Ureter (tissue), 1 donor: ENCODE measurements around a stretch of chr16.

GRCh38 chr16:3157065-3158095 lies 22.6 kb downstream of the ZNF213 start:
- PRO-cap: unidirectional peak, minus-strand start at chr16:3157483

- PRO-cap: no peak
These were observed 1.1 kb upstream of the ZNF263 start for GRCh38 chr16:3282148-3282696.

DNA sequence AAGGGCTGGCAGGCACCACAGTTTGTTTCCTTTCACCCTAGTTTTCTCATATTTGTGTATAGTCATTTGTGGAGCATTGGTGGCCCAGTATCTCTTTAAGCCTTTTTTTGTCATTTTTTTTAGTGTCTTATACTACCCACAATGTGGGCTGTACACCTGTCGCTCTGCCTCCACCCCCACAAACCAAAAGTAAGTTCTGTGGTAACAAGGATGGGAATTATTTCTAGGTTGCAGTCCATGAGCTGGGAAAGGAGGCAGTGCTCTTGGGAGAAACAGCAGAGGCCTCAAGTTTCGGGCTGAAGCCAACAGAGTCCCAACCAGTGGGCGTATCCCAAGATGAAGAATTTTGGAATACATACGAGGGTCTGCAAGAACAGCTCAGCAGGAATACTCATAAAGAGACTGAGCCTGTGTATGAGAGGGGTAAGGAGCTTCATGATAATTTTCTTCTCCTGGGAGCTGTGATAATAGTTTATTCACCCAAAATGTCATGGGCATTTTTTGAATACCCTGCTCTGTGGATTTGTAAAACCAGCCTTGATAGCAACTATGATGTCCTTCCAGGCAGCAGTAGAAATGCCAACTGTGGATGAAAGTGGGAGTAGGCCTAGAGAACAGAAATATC lies 6.3 kb downstream of the ZNF75A start:
- PRO-cap: no peak

- PRO-cap: no peak
These were observed 1.1 kb upstream of the C16orf90 start for GRCh38 chr16:3496297-3496955.

GRCh38 chr16:3536338-3536741 lies 35.5 kb downstream of the CLUAP1 start:
- PRO-cap: no peak

DNA sequence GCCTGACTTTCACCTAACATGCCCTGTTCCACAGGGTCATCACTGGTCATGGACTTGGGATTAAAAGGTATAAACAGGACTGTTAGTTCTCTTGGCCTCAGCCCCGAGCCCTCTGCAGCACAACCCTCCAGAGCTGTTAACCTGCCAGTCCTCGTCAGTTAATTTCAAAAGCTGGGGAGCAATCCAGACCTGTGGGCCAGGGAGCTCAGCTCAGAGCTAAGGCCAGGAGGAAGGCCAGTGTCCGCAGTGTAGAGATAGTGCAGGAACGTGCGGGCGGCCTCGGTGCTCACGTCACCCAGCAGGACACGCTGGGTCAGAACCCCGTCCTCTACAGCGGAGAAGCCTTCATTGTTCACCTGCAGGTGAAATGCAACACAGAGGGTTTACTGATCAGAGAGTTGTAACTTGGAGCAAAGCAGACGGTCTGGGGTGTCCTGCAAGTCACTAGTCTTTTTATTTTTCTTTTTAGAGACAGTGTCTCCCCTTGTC lies 15.4 kb upstream of the NLRC3 start:
- PRO-cap: no peak

DNA sequence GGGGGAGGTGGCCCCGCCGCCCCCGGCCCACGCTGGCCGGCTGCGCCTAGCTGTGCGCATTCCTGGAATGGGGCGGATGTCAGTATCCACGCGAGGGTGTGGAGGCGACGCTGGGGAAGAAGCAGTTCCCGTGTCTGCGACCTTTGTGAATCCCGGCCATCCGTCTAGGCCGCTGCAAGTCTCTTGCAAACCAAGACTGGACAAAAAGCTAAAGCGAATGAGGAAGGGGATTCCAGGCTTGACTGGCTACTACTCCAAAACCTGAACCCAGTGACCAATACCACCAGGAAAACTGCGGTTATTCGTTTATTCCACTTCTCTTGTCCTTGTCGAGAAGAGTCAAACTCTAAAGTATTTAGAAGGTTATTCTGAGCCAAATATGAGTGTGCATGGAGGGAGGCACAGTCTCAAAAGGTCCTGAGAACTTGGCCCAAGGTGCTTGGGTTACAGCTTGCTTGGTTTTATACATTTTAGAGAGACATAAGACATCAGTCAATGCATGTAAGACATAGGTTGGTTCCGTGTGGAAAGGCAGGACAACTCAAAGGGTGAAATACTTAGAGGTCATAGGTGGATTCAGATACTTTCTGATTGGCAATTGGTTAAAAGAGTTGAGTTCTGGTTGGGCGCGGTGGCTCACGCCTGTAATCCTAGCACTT lies 568 bp upstream of the TRAP1 start:
- PRO-cap: no peak

DNA sequence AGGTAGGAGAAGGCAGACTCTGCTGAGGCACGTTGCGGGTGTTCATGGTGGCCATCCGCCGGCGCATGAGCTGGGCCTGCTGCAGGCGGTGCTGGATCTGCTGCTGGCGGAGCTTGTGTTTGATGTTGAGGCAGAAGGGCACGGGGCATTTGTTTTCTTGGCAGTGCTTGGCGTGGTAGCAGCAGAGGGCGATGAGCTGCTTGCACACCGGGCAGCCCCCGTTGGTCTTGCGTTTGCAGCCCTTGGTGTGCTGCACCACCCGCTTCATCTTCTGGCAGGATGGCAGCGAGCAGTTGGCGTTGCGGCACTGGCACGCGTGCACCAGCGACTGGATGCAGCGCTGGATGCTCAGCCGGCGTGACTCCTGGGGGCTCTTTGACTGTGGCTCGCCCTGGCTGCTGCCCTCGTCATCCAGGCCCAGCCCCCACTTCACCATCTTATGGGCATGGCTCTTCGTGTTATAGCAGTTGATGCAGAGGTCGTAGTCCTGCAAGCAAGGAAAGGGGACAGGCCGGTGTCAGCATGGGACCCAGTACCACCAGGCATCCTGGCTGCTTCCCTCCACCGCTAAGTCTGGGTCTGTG lies 12.2 kb upstream of the TRAP1 start:
- PRO-cap: no peak

DNA sequence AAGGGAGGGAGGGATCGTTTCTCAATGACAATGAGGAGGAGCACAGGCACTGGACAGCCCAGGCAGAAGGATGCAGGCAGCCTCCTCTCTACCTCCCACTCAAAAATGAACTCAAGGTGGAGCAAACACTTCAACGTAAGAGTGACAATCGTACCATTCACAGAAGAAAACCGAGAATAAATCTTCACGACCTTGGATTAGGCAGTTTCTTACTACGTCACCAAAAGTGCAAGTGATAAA lies 80.7 kb upstream of the TRAP1 start:
- PRO-cap: no peak

DNA sequence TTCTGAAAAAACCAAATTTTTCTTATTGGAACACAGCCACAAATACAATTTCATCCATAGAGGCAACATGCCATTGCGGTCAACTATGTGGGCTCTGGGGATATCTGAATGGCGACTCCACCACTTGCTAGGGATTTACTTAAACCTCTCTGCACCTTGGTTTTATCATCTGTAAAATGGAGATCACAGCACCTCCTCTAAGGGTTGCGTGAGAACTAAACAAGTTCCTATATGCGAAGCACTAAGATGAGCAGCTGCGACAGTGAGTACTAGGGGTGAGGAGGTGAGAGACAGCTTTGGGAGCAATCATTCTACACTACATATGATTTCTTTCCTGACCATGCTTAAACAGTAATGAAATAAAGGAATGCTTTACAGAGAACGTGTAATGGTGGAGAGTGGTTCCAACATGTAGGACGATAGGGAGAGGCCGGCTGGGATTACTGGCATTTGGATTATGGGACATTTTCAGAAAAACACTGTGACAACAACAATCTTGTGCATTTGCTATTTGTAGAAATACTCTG lies 61.3 kb downstream of the CREBBP start:
- PRO-cap: no peak

- PRO-cap: bidirectional peak, plus-strand start at chr16:3880173, minus-strand start at chr16:3880049
These were observed 674 bp downstream of the CREBBP start for GRCh38 chr16:3879691-3880387.

DNA sequence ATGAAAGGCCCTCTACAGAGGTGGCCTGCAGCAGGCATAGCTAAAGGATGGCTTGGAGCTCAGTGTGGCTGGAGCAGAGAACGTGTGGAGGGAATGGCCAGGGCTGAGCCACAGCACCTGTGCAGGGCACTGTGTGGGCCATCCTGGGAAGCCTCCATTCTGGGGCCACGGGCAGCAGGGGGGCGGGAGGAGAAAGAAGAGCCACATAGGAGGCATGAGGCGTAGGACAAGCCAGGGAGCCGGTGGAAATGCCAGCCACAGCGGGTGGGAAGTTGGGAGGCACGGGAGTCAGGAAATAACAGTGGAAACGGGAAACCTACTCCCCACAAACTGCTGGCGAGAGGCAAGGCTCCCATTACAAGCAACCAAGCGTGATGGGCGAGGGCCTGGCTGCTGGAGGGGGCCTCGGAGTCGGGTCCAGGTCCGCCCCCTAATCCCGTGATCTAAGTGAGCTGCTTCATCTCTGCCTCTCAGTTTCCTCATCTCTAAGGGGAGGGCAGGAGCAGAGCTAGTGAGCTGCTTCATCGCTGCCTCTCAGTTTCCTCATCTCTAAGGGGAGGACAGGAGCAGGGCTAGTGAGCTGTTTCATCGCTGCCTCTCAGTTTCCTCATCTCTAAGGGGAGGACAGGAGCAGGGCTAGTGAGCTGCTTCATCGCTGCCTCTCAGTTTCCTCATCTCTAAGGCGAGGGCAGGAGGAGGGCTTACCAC lies 104.9 kb downstream of the ADCY9 start:
- PRO-cap: no peak

GRCh38 chr16:4021046-4021379 lies 95.2 kb downstream of the ADCY9 start:
- PRO-cap: no peak

- PRO-cap: no peak
These were observed 32.3 kb downstream of the SRL start for GRCh38 chr16:4209476-4210057.

DNA sequence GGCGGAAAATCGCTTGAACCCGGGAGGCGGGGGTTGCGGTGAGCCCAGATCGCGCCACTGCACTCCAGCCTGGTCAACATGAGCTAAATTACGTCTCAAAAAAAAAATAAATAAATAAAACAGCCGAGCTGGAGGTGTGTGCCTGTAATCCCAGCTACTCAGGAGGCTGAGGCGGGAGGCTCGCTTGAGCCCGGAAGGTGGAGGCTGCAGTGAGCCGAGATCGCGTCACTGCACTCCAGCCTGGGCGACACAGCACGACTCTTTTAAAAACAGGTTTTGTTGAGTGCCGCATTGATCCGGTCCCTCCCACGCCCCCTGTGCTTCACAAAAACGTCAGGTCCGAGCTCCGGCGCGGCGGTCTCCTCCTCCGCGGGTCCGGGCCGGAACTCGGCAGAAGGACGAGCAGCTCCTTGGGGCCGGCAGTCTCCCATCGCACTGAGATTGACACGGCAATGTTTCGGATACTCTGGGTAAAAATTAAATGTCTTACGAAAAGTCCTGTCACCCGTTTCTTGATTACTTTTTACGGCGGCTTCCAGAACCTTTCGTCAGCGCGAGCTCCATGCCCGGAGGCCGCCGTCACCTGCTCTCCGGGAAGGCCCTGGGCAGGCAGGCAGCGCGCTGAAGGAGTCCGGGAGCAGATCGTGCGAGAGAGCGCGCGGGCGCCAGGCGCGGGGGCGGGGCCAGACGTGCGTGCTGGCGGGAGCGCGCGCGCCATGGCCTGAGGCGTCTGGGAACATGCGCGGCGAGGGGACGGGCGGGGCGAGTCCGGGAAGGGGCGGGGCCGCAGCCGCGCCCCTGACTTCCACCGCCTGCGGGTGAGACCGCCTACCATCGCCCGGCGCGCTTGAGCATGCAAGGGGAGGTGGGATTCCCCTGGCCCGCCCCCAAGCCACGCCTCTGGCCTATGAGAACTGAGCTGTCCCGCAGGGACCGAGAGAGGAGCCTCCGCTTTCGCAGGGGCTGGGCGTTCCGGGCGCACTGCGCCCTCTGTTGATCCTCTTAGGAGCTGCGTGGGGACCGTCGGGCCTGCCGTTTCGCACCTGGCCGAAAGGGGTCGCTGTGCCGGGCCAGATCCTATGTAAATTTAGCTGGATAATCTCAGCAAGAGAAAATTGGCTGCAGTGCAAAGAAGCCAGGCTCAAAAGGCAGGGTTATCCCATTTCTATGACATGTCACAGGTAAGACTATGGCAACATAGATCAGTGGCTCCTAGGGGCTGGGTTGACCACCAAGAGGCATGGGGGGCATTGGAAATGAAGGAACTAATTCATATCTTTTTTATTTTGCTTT lies 11.7 kb upstream of the SRL start:
- PRO-cap: bidirectional peak, plus-strand start at position 393 of the sequence, minus-strand start at position 373 of the sequence; bidirectional peak, plus-strand start at position 938 of the sequence, minus-strand start at position 644 of the sequence

DNA sequence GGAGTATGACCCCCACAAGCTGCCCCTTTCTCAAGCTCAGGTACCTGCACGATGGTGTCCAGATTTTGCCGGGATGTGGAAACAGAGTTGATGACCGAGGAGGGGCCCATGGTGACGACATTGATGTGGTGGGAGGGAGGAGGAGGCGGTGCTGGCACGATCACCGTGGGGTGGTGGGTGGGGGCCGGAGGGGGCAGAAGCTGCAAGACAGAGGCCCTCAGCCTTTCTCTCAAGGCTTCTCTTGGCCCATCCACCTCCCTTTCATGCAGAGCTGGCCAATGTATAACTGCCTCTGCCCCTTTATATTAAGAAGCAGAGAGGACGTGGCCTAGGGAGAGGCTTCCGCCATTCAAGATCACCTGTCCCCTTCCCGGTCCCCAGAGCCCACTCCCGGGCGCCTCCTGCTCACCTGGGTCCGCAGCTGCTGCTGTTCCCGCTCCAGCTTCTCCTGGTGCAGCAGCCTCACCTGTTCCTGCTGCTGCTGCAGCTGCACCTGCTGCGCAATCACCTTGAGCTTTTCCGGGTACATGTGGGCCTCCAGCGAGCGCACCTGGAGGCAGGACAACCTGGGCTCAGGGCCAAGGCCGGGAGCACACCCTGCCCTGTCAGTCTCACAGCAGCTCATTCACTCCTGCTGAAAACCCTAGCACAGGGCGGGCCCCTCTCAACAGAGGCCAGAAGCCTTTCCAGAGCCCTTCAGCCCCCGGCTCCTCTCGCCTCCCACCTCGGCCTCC lies 12.6 kb downstream of the TFAP4 start:
- PRO-cap: no peak

DNA sequence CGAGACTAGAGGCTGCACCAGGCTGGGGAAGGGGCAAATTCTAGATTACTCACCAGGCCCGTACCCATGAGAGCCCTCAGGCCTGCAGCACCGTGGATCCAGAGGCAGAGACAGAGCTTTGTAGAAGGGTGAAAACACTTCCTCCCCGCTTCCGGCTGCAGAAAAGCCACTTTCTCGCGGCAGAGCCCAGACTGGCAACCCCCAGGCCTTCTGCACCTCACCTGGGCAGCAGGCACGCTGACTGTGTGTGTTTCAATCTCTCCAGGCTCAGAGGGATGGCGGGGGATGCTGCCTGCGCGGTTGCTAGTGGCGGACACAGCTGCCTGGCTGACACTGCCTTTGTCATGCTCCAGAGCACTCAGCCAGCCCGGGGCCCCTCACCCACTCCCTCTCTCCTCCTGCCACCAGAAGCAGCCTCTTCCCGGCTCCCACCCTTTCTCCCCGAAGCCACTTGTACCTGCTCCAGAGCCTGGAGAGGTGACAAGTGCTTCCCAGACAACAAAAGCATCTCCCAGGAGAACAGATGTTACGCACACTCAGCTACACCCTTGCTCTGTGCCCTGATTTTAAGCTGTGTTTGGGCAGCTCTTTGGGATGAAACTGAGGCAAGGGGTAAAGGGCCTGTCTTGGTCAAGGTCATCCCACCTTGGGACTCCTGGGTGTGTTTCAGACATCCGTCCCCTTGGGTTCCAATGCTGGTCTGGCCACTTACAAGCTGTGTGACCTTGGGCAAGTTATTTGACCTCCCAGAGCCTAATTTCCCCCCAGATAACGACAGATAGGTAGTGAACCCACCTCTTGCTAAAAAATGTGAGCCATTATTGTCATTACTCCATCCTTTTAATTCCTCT lies 9.3 kb upstream of the GLIS2 start:
- PRO-cap: no peak

GRCh38 chr16:4340824-4341624 lies 10.1 kb downstream of the PAM16 start:
- PRO-cap: no peak

DNA sequence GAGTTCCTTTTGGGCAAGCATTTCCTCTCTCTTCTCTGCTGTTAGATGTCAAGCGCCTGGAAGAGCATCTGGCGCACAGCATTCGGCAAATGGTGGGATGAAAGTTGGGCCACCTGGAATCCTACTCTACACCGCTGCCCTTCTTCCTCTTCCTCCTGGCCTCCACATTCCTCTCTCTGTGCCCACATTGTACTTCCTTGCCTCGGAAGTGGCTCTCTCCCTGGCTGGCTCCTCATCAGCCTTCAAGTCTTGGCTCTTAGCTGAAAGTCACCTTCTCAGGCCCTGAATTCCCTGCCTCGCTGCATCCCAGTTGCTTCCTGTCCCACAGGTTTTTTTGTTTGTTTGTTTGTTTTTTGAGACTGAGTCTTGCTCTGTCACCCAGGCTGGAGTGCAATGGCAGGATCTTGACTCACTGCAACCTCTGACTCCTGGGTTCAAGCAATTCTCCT lies 2.5 kb upstream of the PAM16 start:
- PRO-cap: no peak

GRCh38 chr16:4370531-4371391 lies 887 bp upstream of the VASN start:
- PRO-cap: no peak